Measurements from ENCODE around the genes PJA2 and WDR36.

GRCh38 chr5:107869414-107870044, 198.8 kb upstream of the EFNA5 start:
- RAMPAGE, long total RNA, result no peak
- RRBS, result no CpG with 5 or more reads among the region's 3 CpGs
PRO-cap:
- standard, result no peak
- CoPRO, capped RNA only, 2 experiments, result no peak in any of the 2 experiments
- CoPRO, capped and uncapped RNA, 2 experiments, result no peak in any of the 2 experiments
- CoPRO, uncapped RNA only, 2 experiments, result no peak in any of the 2 experiments
CAGE:
- cytosol, long polyA plus RNA, result no peak
- long polyA plus RNA, result no peak
- nucleolus, long total RNA, result no peak
- nucleus, long polyA plus RNA, result no peak

DNA sequence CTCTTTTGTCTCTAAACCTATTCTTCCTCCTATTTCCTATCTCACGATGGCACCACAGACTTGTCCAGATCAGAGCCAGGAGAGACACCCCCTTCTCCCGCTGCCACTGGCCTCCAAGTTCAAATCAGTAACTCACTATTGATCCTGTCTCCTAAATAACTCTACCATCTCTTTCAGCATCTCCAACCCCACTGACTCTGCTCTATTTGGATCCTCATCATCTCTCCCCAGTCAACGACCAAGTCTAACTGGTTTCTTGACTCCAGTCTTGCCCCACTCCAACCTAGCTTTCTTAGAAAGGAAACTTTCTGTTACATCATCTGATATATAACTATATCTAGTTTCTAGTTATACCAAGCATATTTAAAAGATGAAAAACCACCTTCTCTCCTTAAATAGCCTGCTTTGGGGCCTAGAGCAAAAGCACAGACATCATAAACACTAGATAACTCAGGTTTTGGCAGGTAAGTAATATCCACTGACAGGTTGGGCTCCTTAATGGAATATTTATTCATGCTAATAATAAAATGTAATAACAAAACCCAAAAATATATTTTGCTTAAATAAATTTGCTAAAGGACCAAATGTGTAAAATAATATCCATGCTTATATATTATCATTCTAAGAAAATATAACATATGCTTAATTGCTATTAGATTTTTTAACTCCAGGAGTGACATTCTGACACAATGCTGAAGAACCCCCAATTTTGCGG, 233.6 kb upstream of the EFNA5 start:
- RAMPAGE, long total RNA, result no peak
- RRBS, result no CpG with 5 or more reads among the region's 4 CpGs
PRO-cap:
- standard, result no peak
- CoPRO, capped RNA only, 2 experiments, result no peak in any of the 2 experiments
- CoPRO, capped and uncapped RNA, 2 experiments, result no peak in any of the 2 experiments
- CoPRO, uncapped RNA only, 2 experiments, result no peak in any of the 2 experiments
CAGE:
- cytosol, long polyA plus RNA, result no peak
- long polyA plus RNA, result no peak
- nucleolus, long total RNA, result no peak
- nucleus, long polyA plus RNA, result no peak

DNA sequence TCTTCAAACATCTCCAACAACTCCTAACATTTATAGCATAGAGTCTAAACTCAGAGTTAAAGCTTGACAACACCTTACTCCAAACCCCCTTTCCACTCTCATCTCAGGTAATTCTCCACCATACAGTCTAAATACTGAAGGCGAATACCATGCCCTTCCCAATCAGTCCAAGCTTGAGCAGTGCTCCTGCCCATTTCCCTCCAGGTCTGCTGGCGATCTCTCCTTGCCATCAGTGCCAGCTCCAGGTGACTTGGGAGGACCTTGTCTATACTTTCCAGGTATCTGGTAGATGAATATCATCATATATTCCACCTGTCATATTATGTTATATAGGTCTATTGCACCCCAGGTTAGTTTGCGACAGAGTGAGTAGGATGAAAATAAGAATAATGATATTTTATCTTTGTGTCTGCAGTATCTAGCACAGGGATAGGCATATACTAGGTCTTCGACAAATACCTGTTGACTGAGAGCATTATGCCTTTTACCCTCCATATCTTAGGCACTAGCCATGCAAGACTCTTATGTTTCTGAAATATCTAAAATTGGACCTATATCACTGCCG, 328.2 kb upstream of the EFNA5 start:
- RAMPAGE, long total RNA, result no peak
- RRBS, result no CpG with 5 or more reads among the region's 5 CpGs
PRO-cap:
- standard, result no peak
- CoPRO, capped RNA only, 2 experiments, result no peak in any of the 2 experiments
- CoPRO, capped and uncapped RNA, 2 experiments, result no peak in any of the 2 experiments
- CoPRO, uncapped RNA only, 2 experiments, result no peak in any of the 2 experiments
CAGE:
- cytosol, long polyA plus RNA, result no peak
- long polyA plus RNA, result no peak
- nucleolus, long total RNA, result no peak
- nucleus, long polyA plus RNA, result no peak

GRCh38 chr5:108735718-108736386, 11.8 kb upstream of the FER start:
- RAMPAGE, long total RNA, result no peak
- RRBS, result no CpG with 5 or more reads among the region's 7 CpGs
PRO-cap:
- standard, result no peak
- CoPRO, capped RNA only, 2 experiments, result no peak in any of the 2 experiments
- CoPRO, capped and uncapped RNA, 2 experiments, result no peak in any of the 2 experiments
- CoPRO, uncapped RNA only, 2 experiments, result no peak in any of the 2 experiments
CAGE:
- cytosol, long polyA plus RNA, result no peak
- long polyA plus RNA, result no peak
- nucleolus, long total RNA, result no peak
- nucleus, long polyA plus RNA, result no peak

GRCh38 chr5:109091208-109092089, 318.3 kb downstream of the PJA2 start:
- RAMPAGE, long total RNA, result no peak
- RRBS, result no CpG with 5 or more reads among the region's 6 CpGs
PRO-cap:
- standard, result no peak
- CoPRO, capped RNA only, 2 experiments, result no peak in any of the 2 experiments
- CoPRO, capped and uncapped RNA, 2 experiments, result no peak in any of the 2 experiments
- CoPRO, uncapped RNA only, 2 experiments, result no peak in any of the 2 experiments
CAGE:
- cytosol, long polyA plus RNA, result no peak
- long polyA plus RNA, result no peak
- nucleolus, long total RNA, result no peak
- nucleus, long polyA plus RNA, result no peak

DNA sequence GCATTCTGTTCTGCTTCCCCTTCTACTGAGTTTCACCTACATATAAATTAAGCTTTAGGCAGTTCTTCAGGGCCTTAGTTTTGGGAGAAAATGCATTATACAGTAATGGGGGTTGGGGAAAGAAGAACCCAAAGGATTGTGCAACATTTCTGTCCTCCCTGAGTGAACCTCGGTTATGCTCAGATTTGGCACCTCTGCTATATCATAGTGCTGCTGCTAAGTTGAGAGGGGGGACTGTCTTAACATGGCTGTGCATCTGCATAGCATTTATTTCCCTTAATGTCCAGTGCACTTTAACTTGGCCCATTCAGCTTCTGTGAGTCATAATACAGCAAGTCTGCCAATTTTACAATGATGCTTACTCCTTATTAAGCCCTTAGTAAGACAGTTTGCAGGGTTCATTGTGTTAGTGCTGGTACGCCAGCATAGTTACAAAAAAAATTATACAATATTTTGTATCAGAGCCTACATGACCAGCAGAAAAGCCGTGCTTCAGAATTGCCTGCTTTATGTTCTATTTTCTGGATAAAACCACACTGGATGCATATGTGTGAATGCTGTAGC, 80.0 kb downstream of the PJA2 start:
- RAMPAGE, long total RNA, result no peak
- RRBS, result no CpG with 5 or more reads among the region's 3 CpGs
PRO-cap:
- standard, result no peak
- CoPRO, capped RNA only, 2 experiments, result no peak in any of the 2 experiments
- CoPRO, capped and uncapped RNA, 2 experiments, result no peak in any of the 2 experiments
- CoPRO, uncapped RNA only, 2 experiments, result no peak in any of the 2 experiments
CAGE:
- cytosol, long polyA plus RNA, result no peak
- long polyA plus RNA, result no peak
- nucleolus, long total RNA, result no peak
- nucleus, long polyA plus RNA, result no peak

- RAMPAGE, long total RNA, result start-site peak on the minus strand at chr5:109409893-109409959, 1,019 and 873 reads in 2 replicates
- RRBS, result 13% methylated on average over 3 of the region's 63 CpGs
PRO-cap:
- standard, result bidirectional peak, plus-strand start at chr5:109409461, minus-strand start at chr5:109409313; bidirectional peak, plus-strand start at chr5:109409894, minus-strand start at chr5:109409911
- CoPRO, capped RNA only, 2 experiments, result peak in 2 of 2 experiments; most common plus-strand start chr5:109409461 (in 2); most common minus-strand start chr5:109409911 (in 2)
- CoPRO, capped and uncapped RNA, 2 experiments, result peak in 2 of 2 experiments; most common plus-strand start chr5:109409461 (in 2); most common minus-strand start chr5:109409878 (in 1)
- CoPRO, uncapped RNA only, 2 experiments, result peak in 2 of 2 experiments; most common plus-strand start chr5:109409899 (in 1); most common minus-strand start chr5:109409876 (in 1)
CAGE:
- cytosol, long polyA plus RNA, result start-site peak on the minus strand at chr5:109409885-109409959, 2,703 and 2,084 reads in 2 replicates
- long polyA plus RNA, result start-site peak on the minus strand at chr5:109409877-109409932, 3,798 and 3,104 reads in 2 replicates
- nucleolus, long total RNA, result start-site peak on the plus strand at chr5:109409889-109409905, 5 reads
- nucleus, long polyA plus RNA, result start-site peak on the minus strand at chr5:109409885-109409959, 1,388 and 2,727 reads in 2 replicates
Observed at GRCh38 chr5:109409389-109410131, at the start of gene PJA2. Gene PJA2, minus strand, starts transcription at chr5:109409974.

DNA sequence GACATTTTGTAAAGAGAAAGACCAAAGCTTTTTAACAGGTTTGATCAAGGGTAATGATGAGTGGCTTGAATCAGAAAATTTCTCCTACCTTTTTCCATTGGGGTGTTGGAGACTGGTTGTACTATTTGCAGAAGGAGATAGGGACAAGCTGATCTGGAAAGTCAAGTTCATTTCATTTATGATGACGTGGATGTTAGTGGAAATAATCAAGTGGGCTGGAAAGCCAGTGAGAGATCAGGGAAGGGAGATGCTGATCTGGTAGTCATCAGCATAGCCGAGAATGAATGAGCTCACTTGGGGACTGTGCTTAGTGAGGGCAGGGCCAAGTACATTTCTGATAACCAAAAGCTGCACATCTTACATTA, 12.0 kb downstream of the MAN2A1 start:
- RAMPAGE, long total RNA, result no peak
- RRBS, result no CpG with 5 or more reads among the region's 2 CpGs
PRO-cap:
- standard, result no peak
- CoPRO, capped RNA only, 2 experiments, result no peak in any of the 2 experiments
- CoPRO, capped and uncapped RNA, 2 experiments, result no peak in any of the 2 experiments
- CoPRO, uncapped RNA only, 2 experiments, result no peak in any of the 2 experiments
CAGE:
- cytosol, long polyA plus RNA, result no peak
- long polyA plus RNA, result no peak
- nucleolus, long total RNA, result no peak
- nucleus, long polyA plus RNA, result no peak

DNA sequence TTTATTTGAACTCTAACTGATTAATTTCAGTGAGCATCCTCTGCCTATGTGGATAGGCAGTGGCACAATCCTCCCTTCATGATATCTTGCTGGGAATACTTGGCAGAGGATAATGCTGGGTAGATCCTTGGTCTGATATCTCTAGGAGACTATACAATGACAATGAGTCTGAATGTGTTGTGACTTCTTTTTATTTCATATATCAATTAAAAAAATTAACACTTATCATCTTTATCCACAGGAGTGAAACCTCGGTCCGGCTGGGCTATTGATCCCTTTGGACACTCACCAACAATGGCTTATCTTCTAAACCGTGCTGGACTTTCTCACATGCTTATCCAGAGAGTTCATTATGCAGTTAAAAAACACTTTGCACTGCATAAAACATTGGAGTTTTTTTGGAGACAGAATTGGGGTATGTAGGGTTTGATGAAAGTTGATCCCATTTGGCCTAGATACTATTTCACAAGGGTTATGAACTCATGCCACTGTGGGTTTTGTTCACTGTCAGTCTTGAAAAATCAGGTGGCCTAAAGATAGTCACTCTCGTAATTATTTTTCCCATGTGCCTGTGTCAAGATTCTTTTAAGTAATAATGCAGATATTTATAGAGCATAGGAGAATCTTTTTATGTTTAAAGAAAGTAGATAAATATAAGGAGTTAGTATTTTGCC, 77.7 kb downstream of the MAN2A1 start:
- RAMPAGE, long total RNA, result no peak
- RRBS, result no CpG with 5 or more reads among the region's 4 CpGs
PRO-cap:
- standard, result no peak
- CoPRO, capped RNA only, 2 experiments, result no peak in any of the 2 experiments
- CoPRO, capped and uncapped RNA, 2 experiments, result no peak in any of the 2 experiments
- CoPRO, uncapped RNA only, 2 experiments, result no peak in any of the 2 experiments
CAGE:
- cytosol, long polyA plus RNA, result no peak
- long polyA plus RNA, result no peak
- nucleolus, long total RNA, result no peak
- nucleus, long polyA plus RNA, result no peak

DNA sequence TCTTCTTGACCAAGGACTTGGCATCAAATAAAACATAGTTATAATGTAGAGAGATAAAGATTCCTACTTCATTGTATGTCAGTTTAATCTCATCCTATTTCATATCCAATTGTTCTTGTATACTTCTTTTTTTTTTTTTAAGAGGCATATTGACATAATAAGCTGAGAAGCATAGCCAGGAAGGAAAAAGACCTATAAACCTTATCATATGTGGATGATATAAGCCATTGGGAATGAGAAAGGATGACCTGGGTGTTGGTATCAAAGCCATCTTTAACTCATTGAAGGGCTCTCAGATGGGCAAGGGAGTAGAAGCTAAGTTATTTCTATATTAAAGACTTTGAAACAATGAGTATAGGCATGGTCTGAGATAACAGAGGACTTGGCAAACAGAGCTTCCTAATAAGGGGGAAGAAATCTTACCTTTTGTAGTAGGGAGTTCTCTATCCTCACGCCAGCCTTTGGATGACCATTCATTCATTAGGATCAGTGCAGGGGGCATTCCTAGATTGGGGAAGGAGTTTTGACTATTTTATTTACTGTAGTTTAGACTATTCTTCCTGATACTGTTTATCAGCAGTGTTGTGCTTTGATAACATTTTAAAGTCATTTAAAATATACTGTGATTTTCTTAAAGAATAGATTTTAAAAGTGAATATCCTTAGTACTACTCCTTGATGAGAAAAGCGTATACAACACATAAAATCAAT, 95.7 kb downstream of the MAN2A1 start:
- RAMPAGE, long total RNA, result no peak
- RRBS, result no CpG with 5 or more reads among the region's 2 CpGs
PRO-cap:
- standard, result no peak
- CoPRO, capped RNA only, 2 experiments, result no peak in any of the 2 experiments
- CoPRO, capped and uncapped RNA, 2 experiments, result no peak in any of the 2 experiments
- CoPRO, uncapped RNA only, 2 experiments, result no peak in any of the 2 experiments
CAGE:
- cytosol, long polyA plus RNA, result no peak
- long polyA plus RNA, result no peak
- nucleolus, long total RNA, result no peak
- nucleus, long polyA plus RNA, result no peak

DNA sequence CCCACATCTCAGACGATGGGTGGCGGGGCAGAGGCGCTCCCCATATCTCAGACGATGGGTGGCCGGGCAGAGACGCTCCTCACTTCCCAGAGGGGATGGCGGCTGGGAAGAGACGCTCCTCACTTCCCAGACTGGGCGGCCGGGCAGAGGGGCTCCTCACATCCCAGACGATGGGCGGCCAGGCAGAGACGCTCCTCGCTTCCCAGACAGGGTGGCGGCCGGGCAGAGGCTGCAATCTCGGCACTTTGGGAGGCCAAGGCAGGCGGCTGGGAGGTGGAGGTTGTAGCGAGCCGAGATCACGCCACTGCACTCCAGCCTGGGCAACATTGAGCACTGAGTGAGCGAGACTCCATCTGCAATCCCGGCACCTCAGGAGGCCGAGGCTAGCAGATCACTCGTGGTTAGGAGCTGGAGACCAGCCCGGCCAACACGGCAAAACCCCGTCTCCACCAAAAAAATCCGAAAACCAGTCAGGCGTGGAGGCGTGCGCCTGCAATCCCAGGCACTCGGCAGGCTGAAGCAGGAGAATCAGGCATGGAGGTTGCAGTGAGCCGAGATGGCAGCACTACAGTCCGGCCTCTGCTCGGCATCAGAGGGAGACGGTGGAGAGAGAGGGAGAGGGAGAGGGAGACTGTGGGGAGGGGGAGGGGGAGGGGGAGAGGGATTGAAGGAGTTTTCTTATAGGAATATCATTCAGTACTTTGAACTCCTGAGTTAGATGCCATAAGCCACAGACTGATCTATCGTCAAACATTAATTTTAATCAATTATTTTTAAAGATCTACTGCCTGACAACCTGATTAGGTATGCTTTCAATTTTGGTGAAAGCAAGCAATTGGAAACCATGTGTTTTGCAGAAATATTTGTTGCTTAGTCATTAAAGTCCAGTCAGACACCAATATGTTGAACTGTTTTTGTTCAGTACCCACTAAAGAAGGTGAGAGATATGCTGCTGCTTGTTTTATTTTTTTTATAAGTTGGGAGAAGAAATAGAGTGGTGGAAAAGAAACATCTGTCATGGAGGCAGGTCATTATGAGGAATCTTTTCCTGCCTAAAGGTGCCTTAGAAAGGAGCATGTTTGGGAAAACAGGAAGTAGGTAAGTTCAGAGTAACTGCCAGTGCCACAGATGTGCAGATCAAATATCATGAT, 143.7 kb downstream of the MAN2A1 start:
- RAMPAGE, long total RNA, result no peak
- RRBS, result no CpG with 5 or more reads among the region's 38 CpGs
PRO-cap:
- standard, result no peak
- CoPRO, capped RNA only, 2 experiments, result no peak in any of the 2 experiments
- CoPRO, capped and uncapped RNA, 2 experiments, result no peak in any of the 2 experiments
- CoPRO, uncapped RNA only, 2 experiments, result peak in 1 of 2 experiments; most common plus-strand start position 770 of the sequence (in 1)
CAGE:
- cytosol, long polyA plus RNA, result no peak
- long polyA plus RNA, result no peak
- nucleolus, long total RNA, result no peak
- nucleus, long polyA plus RNA, result no peak

- RAMPAGE, long total RNA, result no peak
- RRBS, result no CpG with 5 or more reads among the region's 3 CpGs
PRO-cap:
- standard, result no peak
- CoPRO, capped RNA only, 2 experiments, result no peak in any of the 2 experiments
- CoPRO, capped and uncapped RNA, 2 experiments, result no peak in any of the 2 experiments
- CoPRO, uncapped RNA only, 2 experiments, result no peak in any of the 2 experiments
CAGE:
- cytosol, long polyA plus RNA, result no peak
- long polyA plus RNA, result no peak
- nucleolus, long total RNA, result no peak
- nucleus, long polyA plus RNA, result no peak
Observed at GRCh38 chr5:110109714-110110031, 419.9 kb downstream of the MAN2A1 start.

DNA sequence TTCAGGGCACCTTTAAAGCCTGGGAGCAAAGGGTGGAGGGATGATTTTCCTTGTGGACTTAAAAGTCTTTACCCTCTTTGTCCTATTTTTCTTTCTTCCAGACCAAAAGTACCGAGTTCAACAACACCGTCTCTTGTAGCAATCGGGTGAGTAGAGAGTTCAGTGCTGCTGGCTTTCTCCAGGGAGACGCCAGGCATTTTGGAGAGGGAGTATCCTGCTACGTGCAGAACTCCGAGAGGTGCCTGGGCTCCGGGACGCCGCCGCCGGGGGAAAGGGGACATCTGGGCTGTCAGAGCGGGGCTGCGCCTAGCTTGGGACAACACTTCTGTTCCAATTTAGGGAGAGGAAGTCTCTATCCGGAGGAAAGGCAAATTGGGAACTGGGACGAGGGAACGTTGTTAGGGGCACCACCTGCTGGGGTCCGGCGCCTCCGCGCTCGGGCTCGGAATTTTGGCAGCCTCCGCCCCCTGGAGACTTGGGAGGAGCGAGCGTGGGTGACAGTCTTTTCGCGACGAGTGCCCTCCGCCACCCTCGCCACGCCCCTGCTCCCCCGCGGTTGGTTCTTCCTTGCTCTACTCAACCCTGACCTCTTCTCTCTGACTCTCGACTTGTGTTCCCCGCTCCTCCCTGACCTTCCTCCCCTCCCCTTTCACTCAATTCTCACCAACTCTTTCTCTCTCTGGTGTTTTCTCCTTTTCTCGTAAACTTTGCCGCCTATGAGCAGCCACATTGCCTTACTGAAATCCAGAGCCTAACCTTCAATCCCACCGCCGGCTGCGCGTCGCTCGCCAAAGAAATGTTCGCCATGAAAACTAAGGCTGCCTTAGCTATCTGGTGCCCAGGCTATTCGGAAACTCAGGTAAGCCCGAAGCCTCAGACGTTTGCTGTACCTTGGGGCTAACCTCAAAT, 1.5 kb downstream of the TSLP start:
- RAMPAGE, long total RNA, result no peak
- RRBS, result 5% methylated on average over 6 of the region's 47 CpGs
PRO-cap:
- standard, result bidirectional peak, plus-strand start at position 588 of the sequence, minus-strand start at position 452 of the sequence
- CoPRO, capped RNA only, 2 experiments, result peak in 2 of 2 experiments; most common plus-strand start position 584 of the sequence (in 2); most common minus-strand start position 291 of the sequence (in 1)
- CoPRO, capped and uncapped RNA, 2 experiments, result no peak in any of the 2 experiments
- CoPRO, uncapped RNA only, 2 experiments, result no peak in any of the 2 experiments
CAGE:
- cytosol, long polyA plus RNA, result no peak
- long polyA plus RNA, result no peak
- nucleolus, long total RNA, result no peak
- nucleus, long polyA plus RNA, result no peak

DNA sequence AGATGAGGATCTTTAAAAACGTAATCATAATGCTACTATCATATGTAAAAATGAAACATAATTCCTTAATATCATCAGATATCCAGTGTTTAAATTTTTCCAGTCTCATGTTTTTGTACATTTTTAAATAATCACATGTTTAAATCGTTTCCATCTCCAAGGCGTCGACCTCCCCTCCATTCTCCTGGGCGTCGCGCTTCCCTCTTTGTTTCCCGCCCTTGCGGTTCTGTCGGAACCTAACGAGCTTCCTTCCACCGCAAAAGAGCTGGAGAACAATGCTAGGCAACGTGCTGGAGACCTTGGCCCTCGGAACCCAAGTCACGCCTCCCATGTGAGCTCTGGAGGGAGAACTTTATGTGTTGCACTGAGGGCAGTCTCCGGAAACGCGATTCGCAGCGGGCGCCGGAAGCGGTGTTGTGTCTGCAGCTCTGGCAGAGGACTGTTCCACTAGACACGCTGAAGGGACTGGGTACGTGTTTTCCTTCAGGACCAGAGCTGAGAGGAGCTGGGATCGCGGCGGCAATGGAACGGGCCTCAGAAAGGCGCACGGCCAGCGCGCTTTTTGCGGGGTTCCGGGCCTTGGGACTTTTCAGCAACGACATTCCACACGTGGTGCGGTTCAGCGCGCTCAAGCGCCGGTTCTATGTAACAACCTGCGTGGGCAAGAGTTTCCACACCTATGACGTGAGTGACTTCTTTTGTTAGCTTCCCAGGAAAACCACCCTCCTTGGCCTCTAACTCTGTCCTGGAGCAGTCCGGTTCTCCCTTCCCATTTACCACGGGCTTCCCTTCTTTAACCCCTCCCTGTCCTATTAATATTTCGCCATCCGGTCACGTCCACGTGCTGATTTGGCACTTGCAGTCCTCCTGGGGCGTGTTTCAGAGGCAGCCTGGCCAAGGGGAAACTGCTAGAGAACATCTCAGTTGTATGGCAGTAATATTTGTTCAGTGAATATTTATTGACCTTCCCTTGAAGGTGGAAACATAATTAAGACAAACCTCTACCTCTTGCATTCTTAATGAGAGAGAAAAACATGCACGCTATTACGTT, at the start of gene WDR36:
WDR36 (plus strand) TSS at position 414 of the 1,051 bp plus-strand sequence.
- RAMPAGE, long total RNA, result start-site peak on the plus strand centred at position 412 of the sequence, 48 bp wide, 378 and 207 reads in 2 replicates
- RRBS, result 2% methylated on average over 8 of the region's 53 CpGs
PRO-cap:
- standard, result bidirectional peak, plus-strand start at position 380 of the sequence, minus-strand start at position 319 of the sequence; bidirectional peak, plus-strand start at position 861 of the sequence, minus-strand start at position 795 of the sequence
- CoPRO, capped RNA only, 2 experiments, result peak in 2 of 2 experiments; most common plus-strand start position 414 of the sequence (in 2); most common minus-strand start position 277 of the sequence (in 1)
- CoPRO, capped and uncapped RNA, 2 experiments, result peak in 2 of 2 experiments; most common plus-strand start position 380 of the sequence (in 1); most common minus-strand start position 315 of the sequence (in 1)
- CoPRO, uncapped RNA only, 2 experiments, result peak in 2 of 2 experiments; most common plus-strand start position 380 of the sequence (in 1); most common minus-strand start position 277 of the sequence (in 1)
CAGE:
- cytosol, long polyA plus RNA, result start-site peak on the plus strand centred at position 440 of the sequence, 73 bp wide, 1,206 and 1,018 reads in 2 replicates
- long polyA plus RNA, result start-site peak on the plus strand centred at position 440 of the sequence, 73 bp wide, 382 and 1,329 reads in 2 replicates
- nucleolus, long total RNA, result no peak
- nucleus, long polyA plus RNA, result start-site peak on the plus strand centred at position 434 of the sequence, 82 bp wide, 896 and 1,163 reads in 2 replicates

GRCh38 chr5:111632616-111632815, 120.2 kb upstream of the STARD4 start:
- RAMPAGE, long total RNA, result no peak
- RRBS, result no CpG with 5 or more reads among the region's 1 CpG
PRO-cap:
- standard, result no peak
- CoPRO, capped RNA only, 2 experiments, result no peak in any of the 2 experiments
- CoPRO, capped and uncapped RNA, 2 experiments, result no peak in any of the 2 experiments
- CoPRO, uncapped RNA only, 2 experiments, result no peak in any of the 2 experiments
CAGE:
- cytosol, long polyA plus RNA, result no peak
- long polyA plus RNA, result no peak
- nucleolus, long total RNA, result no peak
- nucleus, long polyA plus RNA, result no peak

- RAMPAGE, long total RNA, result no peak
- RRBS, result no CpG with 5 or more reads among the region's 5 CpGs
PRO-cap:
- standard, result no peak
- CoPRO, capped RNA only, 2 experiments, result no peak in any of the 2 experiments
- CoPRO, capped and uncapped RNA, 2 experiments, result no peak in any of the 2 experiments
- CoPRO, uncapped RNA only, 2 experiments, result no peak in any of the 2 experiments
CAGE:
- cytosol, long polyA plus RNA, result no peak
- long polyA plus RNA, result no peak
- nucleolus, long total RNA, result no peak
- nucleus, long polyA plus RNA, result no peak
Observed at GRCh38 chr5:111735714-111736225, 21.2 kb downstream of the NREP start.

DNA sequence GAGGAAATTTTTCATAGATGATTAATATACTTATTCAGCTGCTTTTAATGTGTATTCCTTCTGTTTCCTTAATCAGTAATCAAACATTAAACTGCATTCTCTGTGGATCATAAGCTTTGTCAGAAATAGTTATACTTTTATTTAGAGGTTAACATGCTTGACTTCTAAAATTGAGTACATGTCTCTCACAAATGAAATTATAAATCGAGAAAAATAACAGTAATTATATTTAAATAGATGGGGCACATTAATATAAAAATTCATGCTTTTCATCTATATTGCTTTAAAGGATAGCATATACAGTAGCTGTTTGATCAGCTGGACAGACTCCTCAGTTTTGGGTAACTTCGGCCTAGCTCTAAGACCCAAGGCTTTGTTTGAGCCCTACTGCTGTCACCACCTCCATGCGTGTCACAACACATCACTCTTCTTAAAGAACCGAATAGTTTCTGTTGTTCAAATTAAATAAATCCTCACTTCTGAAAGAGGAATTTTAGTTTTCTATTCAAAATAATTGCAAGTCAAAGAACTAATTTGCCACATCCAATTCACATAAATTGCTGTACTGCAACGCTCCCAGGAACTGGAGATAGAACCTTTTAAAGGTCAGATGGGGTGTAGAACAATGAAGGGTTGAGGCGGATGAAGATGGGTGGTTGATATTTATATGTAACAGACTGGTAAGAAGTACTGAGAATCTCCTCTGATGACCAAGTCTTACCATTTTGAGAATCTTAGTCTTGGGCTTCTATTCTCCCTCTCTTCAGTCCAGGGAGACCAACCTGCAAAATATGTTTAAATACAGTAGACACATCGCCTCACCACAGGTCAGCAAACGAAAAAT, 1.7 kb downstream of the NREP start:
- RAMPAGE, long total RNA, result no peak
- RRBS, result no CpG with 5 or more reads among the region's 8 CpGs
PRO-cap:
- standard, result no peak
- CoPRO, capped RNA only, 2 experiments, result no peak in any of the 2 experiments
- CoPRO, capped and uncapped RNA, 2 experiments, result no peak in any of the 2 experiments
- CoPRO, uncapped RNA only, 2 experiments, result no peak in any of the 2 experiments
CAGE:
- cytosol, long polyA plus RNA, result no peak
- long polyA plus RNA, result no peak
- nucleolus, long total RNA, result no peak
- nucleus, long polyA plus RNA, result no peak

DNA sequence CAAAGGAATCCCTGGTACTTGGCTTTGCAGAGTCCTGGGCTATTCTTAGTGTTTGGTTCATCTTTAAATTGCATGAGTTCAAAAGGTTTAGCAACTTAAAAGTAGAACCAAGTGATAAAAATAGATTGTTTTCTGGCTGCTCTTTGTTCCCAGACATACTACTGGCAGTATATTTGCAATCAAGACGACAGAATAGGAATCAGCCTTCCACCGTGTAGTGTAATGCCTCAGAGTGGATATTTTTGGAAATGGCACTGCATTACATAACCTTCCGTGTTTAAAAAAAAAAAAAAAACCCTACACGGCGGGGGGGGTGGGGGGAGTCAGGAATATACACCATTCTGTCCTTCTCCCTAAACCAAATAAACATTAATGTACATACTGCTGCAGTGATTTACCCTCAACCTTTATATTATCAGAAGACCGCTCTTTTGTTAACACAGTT, 954 bp downstream of the NREP start:
- RAMPAGE, long total RNA, result no peak
- RRBS, result no CpG with 5 or more reads among the region's 6 CpGs
PRO-cap:
- standard, result no peak
- CoPRO, capped RNA only, 2 experiments, result no peak in any of the 2 experiments
- CoPRO, capped and uncapped RNA, 2 experiments, result no peak in any of the 2 experiments
- CoPRO, uncapped RNA only, 2 experiments, result no peak in any of the 2 experiments
CAGE:
- cytosol, long polyA plus RNA, result no peak
- long polyA plus RNA, result no peak
- nucleolus, long total RNA, result no peak
- nucleus, long polyA plus RNA, result no peak